T-cell (primary cell): ENCODE data around the gene ITIH2.

DNA sequence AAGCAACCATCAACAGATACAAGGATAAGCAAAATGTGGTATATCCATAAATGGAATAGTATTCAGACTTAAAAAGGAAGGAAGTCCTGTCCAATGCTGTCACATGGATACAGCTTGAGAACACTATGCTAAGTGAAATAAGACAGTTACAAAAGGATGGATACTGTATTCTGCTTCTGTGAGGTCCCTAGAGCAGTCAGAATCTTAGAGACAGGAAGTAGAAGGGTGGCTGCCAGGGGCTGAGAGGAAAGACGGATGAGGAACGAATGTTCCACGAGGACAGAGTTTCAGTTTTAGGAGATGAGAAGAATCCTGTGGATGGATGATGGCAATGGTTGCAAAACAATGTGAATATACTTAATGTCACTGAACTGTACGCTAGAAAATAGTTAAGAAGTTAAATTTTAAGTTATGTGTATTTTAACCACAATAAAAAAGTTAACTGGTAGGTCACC, 3.8 kb downstream of the PRKCQ start:
- PRO-cap, 7 experiments, result peak in 3 of 7 experiments; most common plus-strand start position 166 of the sequence (in 3)

GRCh38 chr10:6721306-6721893, 141.3 kb upstream of the PRKCQ start:
- PRO-cap, 7 experiments, result no peak in any of the 7 experiments

DNA sequence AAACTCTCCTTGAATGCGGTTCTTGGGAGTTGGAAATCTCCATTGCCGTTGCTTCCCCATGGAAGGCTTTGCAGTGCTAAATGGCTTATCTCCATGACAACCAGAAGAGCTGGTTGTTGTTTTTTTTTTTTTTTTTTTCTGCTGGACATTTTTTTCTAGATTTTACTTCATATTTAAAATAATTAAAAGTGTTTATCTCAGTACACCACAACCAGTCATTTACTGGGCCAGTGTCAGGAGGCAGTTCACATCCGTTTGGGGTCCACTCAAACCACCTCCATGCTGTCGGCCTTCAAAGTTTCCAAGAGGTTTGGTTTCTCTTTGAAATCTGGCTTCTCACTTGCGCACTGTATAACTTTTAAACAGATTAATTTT, 348.6 kb upstream of the PRKCQ start:
- PRO-cap, 7 experiments, result peak in 1 of 7 experiments; most common plus-strand start position 214 of the sequence (in 1)

DNA sequence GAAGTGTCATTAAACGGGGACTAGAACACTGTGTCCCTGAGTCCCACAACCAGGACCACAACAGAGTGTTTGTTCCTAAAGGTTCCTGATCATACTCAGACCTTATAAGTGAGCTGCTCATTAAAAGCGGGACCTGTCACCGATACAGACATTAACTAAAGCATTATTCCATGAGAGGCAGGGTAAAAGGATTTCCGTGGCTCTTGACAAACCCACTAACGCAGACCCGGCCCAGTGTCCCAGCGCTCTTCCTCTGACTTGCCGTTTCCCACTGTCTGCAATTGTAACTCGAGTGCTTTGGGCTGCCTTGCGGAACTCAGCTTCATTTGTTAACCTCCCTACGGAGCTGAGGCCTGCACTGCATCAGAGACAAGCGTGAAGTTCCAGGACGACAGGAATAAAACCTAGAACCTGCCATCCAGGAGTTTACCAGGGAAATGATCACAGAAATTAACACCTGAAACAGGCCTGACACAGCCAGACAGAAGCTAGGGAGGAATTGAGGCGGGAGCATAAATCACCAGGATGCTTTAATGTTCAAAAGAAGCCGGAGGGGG, 76.3 kb downstream of the SFMBT2 start:
- PRO-cap, 7 experiments, result no peak in any of the 7 experiments

DNA sequence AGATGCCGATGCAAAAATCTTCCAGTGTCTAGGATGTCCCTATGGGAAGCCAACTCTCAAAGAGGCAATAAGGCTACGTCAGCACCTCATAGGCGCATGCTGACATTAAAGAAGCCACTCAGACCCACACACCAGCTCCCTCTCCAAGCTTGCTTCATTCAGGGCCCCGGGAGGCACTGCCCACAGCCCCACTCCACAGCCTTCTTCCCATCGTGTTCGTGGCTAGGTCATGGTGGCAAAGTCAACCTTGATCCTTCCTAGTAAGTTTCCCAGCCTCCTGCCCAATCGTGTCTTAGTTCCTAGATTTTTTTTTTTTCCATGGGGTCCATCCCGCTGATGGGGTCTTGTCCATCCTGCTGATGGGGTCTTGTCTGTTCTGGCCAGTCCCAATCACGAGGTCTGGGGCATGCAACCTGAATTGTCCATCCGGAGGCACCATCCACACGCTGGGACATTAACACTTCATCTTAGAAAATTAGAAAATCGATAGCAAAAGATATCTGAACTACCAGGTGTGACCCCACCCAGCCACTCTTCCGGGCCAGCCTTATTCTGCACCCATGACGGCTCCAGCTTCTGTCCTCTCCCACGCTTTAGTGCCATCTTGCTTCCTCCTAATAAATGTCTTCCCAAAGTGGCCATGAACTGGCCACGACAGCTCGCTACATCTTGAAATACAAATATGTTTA, 60.8 kb downstream of the SFMBT2 start:
- PRO-cap, 7 experiments, result no peak in any of the 7 experiments

DNA sequence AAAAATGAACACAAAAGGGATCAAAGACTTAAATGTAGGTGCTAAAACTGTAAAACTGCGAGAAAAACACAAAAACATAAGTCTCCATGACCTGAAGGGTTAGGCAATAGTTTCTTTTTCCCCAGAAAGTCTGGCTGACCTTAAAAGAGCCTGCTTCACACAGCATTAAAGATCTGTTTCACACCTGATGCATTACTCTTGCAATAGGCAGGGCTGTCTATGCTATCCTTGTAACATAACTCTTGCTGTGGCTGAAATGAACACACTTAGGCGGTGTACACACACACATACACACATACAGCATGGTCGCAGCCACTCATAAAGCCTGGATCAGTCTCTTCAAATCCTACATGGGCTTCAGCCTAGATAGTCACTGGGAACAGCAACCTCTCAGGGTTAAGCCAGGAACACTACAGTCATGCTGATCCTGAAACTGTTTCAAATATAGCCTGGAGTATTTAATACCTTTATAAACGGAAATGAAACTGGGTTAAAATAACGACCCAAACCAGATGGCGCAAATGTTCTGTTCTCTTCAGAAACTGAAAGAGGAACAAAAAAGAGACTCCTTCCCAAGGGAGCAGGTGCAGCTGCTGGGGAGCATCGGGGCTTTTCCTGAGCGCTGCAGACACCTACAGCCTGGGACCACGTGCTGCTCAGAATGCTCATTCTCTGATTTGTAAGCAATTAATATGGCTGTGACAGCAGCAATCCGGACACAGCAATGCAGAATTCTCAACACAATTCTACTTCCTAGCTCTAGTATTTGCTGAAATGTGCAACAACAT, 61.0 kb upstream of the SFMBT2 start:
- PRO-cap, 7 experiments, result no peak in any of the 7 experiments

DNA sequence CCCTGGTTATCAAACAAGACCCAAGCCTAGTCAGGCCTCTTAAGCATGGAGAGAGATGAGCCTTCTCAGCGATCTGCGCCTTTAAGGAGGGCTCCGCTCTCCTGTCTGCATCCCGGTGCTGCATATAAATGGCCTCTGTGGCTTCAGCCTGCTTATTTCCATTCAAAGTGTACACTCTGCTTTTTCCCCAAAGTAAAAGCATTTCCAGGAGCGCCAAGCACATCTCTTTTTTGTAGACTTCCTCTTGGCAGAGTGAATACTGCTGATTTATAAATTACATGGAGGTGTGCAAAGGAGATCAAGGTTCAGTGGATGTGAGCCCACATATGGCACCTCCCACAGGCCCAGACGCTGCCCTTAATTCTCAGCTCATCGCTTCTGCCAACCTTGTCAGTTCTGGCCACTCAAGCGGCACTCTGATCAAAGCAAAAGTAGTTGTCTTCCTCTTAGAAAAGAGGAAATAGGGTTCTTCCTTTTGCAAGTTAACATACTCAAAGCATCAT, 70.0 kb upstream of the SFMBT2 start:
- PRO-cap, 7 experiments, result no peak in any of the 7 experiments

- PRO-cap, 7 experiments, result no peak in any of the 7 experiments
Observed at GRCh38 chr10:7703059-7703901, at the start of gene ITIH2. Gene ITIH2, plus strand, starts transcription at chr10:7703316.

GRCh38 chr10:7789349-7789789, 1.4 kb downstream of the ATP5F1C start:
- PRO-cap, 7 experiments, result no peak in any of the 7 experiments

- PRO-cap, 7 experiments, result no peak in any of the 7 experiments
Observed at GRCh38 chr10:8050290-8051559, 3.8 kb upstream of the GATA3 start.

GRCh38 chr10:8416848-8417306, 362.4 kb downstream of the GATA3 start:
- PRO-cap, 7 experiments, result peak in 7 of 7 experiments; most common plus-strand start chr10:8417057 (in 7); most common minus-strand start chr10:8416959 (in 6)

DNA sequence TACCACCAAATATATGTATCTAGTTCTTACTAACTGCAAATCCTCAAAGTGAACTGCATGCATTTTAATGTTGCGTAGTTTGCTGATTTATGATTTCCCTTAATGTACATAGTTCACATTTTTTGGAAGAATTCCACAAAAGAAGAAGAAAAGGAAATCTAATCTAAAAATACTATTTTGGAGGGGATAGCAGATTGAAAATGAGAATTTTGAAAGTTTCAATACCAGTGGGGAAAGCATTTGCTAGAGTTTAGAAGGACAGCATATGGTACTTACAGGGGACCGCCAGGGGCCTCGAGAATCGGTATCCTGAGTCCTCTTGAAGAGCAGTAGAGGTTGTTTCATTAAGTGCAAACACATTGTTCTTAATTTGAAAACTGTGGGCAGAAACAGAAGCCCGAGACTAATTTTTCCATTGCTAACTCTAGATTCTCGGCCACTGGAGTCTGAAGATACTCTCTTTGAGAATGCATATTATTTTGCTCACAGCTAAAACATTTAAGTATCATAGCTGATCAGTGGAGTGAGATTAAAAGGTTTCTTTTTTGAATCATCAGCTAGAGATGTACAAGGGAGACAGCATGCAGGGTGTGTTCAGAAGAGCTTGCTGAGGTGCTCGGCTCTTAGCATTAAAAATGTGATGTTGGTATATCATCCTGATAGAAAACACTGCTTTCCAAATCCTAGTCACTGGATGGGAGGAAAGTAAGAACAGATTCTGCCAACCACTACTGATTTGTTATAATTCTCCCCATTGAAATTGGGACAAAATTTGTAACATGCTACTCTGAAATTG, 964.1 kb downstream of the GATA3 start:
- PRO-cap, 7 experiments, result peak in 4 of 7 experiments; most common plus-strand start position 560 of the sequence (in 4); most common minus-strand start position 306 of the sequence (in 1)

- PRO-cap, 7 experiments, result no peak in any of the 7 experiments
Observed at GRCh38 chr10:10792110-10793288, 225.2 kb upstream of the CELF2 start.

- PRO-cap, 7 experiments, result no peak in any of the 7 experiments
Observed at GRCh38 chr10:10794673-10795288, 222.9 kb upstream of the CELF2 start.

DNA sequence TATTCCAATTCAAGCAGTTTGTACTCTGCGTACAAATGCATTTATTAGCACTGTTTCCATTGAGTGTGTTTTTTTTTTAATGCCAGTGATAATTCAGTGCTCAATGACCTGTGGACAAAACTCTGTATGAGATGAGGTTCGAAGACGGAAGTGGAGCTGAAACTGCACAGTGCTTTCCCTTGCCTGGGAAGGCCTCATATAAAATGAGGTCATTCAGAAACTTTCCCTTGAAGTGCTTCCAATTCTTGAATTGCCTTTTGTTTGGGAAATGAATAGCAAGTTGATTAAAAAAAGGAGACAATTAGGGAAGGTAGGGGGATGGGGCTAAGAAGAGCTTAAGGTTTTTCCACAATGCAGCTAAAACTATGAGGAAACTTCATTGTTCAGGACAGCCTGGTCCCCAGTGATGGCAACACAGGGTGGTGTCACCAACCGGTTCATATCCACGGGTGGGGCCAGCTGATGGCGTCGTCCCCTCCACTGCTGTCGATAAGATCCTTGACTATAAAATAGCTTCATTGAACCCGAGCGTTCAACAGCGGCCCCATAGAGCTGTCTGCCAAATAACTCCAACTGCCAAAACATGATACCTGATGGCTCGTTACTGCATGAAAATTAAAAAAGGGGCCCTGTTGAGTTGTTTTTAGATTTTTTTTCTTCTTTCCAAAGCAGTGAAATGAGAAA, 3.0 kb upstream of the CELF2 start:
- PRO-cap, 7 experiments, result no peak in any of the 7 experiments

DNA sequence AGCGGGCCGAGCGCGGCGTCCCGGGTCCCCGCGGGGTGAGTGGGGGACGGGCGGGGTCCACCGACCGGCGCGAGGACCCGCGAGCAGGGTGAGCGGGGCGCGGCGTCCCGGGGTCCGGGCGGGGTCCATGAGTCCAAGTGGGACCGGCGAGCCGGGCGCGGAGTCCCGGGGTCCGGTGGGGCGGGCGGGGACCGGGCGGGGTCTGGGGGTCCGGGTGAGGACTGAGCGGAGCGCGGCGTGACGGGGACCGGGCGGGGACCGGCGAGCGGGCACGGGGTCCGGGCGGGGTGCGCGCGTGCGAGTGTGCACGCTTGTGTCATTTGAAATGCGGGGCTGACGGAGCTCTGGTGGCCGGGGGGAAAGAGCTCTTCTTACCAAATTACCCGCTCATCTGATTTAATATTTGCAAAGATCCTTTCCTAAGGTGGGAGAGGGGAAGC, 789 bp downstream of the CELF2 start:
- PRO-cap, 7 experiments, result no peak in any of the 7 experiments

DNA sequence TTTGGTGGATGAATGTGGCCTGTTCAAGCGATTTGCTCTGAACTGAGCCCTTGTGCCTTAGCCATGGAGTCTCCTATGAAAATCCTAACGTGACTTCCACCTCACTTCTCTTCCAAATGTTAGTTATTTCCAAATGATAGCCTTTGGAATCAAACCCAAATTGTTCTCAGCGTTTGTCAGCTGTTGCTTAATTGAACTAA, 2.3 kb downstream of the CELF2 start:
- PRO-cap, 7 experiments, result no peak in any of the 7 experiments

DNA sequence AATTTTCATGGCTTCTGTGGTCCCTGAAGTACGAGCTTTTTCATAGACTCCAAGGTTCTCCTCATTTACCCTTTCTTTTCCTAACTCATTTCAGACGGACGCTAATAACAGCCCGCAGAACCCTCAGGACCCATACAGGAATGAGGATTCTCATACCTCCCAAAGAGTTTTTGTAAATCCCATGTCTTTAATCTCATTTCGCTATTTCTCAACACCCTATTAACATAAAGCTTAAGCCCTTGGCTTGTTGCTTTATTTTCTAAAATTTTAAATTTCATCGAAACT, 28.8 kb downstream of the CELF2 start:
- PRO-cap, 7 experiments, result no peak in any of the 7 experiments

GRCh38 chr10:11178437-11179155, 160.9 kb downstream of the CELF2 start:
- PRO-cap, 7 experiments, result peak in 6 of 7 experiments; most common plus-strand start chr10:11178735 (in 1); most common minus-strand start chr10:11178748 (in 4)

DNA sequence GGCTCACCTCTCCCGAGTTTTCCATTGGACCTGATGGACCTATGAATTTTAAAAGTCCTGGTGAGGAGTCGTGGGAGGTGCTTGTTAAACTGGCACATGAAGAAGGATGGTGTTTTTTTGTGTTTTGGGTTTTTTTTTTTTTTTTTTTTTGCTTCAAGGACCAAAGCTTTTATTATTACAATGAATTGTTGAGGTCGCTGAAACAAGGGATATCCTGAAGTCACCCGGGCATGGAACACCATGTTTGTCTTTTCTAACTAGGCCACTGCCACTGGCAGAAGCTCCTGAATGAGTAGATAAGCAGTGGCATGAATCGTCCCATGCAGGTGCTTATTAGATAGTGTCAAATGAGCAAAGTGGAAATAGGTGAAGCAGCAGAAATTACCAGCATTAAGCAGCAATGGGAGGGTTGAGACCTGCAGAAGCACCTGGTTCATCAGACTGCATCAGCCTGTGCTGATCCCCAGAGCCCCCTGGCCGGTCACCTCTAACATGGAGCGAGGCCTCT, 195.0 kb downstream of the CELF2 start:
- PRO-cap, 7 experiments, result no peak in any of the 7 experiments